Measurements from ENCODE around the gene PADI1.

DNA sequence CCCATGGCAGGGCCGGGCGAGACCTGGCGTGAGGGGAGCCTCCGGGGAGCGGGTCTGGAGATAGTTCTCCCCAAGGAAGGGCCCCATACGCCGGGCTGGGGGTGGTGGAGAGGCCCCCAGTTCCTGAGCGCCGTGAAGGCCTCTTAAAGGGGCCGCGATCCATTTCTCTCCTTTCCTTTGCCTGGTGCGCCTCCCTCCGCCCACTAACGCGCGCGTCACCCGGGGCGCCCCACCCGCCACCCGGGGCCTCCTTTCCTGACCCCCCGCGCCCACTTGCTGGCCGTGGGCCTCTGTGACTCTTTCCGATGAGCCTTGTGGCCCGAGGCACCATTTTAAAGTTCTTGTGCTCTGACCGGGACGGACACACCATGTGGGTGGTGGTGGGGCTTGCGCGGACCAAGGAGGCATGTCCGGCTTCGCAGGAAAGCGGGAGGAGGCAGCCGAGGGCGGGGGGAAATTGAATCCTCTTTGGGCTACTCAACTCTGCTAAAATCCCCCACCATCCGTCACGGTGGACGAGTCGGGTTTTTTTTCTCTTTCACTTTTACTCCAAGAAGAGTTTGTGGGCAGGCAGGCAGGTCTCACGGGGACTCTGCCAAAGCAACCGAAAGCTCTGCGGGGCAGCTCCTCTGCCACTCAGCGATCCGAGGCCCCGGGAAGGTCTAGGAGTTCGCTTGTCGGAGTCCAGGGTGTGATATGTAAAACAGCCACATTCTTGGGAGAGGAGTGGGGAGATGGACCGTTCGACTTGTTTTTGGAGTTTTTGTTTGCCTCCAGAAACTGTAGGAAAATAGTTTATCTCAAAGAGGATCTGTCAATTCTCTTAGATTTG, 501 bp downstream of the SZRD1 start:
- RRBS = 1% methylated on average over 14 of the region's 49 CpGs

DNA sequence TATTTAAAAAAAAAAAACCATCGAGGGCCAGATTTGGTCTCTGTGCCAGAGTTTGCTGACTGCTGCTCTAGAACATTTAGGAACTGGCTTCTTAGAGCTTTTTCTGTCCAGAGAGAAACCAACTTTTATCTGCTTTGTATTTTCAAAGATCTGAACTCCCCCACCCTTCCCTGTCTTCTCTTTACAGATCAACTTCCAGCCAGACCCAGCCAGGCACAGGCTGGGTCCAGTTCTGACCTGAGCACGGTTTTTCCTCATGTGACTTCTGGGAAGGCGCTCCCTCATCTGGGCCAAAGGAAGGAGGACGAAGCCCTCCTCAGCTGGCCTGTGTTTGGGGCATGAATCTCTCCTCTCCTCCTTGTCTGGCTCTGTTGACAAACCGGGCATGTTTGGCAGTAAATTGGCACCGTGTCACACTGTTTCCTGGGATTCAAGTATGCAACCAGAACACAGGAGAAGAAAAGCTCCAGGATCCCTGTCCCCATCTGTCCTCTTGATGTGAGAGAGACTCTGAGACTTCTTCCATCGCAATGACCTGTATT, 18.2 kb downstream of the NECAP2 start:
- RRBS = no CpG with 5 or more reads among the region's 7 CpGs

GRCh38 chr1:16637973-16638800, 197.7 kb downstream of the NECAP2 start:
- RRBS = no CpG with 5 or more reads among the region's 6 CpGs

DNA sequence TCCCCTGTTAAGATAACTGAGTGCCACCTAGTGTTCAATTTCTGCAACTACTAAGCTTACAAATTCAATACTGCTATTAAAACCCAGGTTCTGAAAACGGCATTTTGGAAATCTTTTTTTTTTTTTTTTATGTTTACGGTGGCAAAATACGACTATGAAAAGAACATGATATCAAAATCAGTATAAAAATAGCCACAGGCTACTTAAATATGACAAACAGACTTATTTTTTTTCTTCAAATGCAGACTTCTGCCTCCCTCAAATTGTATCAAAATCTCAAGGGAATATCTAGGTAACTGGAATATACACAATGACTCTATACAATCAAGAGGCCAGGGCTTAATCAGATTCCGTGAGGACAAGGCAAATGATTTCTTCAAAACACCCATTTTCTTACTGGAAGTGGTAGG, 236.8 kb upstream of the CROCC start:
- RRBS = no CpG with 5 or more reads among the region's 4 CpGs

- RRBS = under 1% methylated on average over 10 of the region's 48 CpGs
Measured at GRCh38 chr1:16914374-16915412, 7.0 kb upstream of the CROCC start.

GRCh38 chr1:16955106-16955549, 25.3 kb downstream of the MFAP2 start:
- RRBS = no CpG with 5 or more reads among the region's 25 CpGs

GRCh38 chr1:16968962-16969460, 11.4 kb downstream of the MFAP2 start:
- RRBS = no CpG with 5 or more reads among the region's 12 CpGs

DNA sequence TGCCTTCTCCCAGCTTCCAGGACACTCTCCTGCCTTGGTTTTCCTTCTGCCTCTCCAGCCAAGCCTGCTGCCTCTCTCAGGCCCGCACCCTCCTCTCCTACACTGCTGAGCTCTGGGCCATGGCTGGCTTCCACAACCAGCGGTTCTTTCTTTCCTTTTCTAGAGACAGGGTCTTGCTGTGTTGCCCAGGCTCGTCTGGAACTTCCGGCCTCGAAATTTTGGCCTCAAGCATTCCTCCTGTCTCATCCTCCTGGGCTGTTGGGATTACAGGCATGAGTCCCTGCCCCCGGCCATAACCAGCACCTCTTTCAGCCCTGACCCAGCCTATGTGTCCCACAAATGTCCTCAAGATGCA, 548 bp upstream of the MFAP2 start:
- RRBS = no CpG with 5 or more reads among the region's 6 CpGs

DNA sequence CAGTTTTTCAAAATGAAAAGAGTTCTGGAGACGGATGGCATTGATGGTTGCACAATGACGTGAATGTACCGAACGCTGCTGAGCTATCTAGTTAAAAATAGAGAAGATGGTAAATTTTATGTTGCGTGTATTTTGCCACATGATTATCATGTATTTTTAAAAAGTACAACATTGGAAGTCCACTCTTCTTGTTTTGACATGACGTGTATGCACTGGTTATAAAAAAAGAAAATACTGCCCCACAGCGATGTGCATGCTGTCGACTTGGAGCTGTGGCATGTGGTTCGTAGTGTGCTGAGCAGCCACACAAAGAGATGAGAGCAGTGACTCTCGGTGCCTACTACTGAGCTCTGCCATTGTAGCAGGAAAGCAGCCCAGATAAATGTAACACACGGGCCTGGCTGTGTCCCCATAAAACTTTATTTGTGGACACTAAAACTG, 22.6 kb upstream of the PADI2 start:
- RRBS = no CpG with 5 or more reads among the region's 11 CpGs

DNA sequence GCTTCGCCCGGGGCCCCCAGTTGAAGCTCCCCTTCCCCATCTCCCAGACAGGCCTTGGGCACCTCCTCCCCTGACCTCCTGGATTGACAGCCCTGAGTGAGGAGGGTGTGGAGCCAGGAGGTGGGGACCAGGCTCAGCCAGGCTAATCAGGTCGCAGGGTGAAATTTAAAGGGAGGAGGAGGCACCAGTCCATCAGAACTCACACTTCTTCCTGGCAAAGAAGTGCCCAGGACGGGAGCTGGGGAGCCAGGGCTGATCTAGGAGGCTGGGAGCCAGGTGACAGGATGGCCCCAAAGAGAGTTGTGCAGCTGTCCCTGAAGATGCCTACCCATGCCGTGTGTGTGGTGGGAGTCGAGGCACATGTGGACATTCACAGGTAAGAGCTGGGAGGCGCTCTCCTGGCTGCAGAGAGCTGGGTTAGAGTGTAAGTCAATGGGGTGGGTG, at the start of gene PADI1:
Gene PADI1 (plus strand): TSS at position 195 of the 444 bp plus-strand sequence.
- RRBS = no CpG with 5 or more reads among the region's 7 CpGs

GRCh38 chr1:17404204-17404786, 32.3 kb downstream of the PADI6 start:
- RRBS = no CpG with 5 or more reads among the region's 14 CpGs

DNA sequence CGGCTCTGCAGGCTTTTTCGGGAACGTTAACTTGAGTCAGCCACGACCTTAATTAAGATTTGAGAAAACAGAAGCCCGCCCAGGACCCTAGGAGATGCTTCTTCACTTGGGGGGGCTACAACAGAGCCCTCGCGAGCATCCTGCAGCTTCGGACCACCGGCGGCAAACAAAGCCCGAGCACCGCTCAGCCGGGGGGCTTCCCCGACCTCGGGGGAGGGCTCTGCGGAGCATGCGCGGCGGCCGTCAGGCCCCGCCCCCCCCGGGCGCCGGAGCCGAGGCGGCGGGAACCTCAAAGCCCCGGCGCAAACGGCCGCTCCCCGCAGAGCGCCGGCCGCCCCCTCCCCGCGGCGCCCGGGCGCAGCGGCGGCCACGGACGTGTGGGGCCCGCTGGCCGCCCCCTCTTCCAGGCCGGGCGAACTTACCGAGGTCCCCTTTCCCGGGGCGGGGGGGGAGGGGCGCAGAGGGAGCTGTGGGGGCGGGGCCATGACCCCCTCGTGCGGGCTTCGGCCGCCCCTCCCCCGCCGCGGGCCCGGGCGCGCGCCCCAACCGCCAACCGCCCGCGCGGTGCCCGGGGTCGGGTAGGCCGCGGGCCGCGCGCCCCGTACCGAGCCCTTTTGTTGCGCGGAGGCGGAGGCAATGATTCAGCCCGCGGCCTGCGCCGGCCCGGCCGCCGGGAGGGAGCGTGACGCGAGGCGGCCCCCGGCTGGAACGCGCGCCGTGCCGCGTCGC, 1.9 kb downstream of the RCC2 start:
- RRBS = 1% methylated on average over 62 of the region's 100 CpGs

- RRBS = no CpG with 5 or more reads among the region's 21 CpGs
Measured at GRCh38 chr1:17537847-17539120, 1.2 kb upstream of the ARHGEF10L start.

- RRBS = no CpG with 5 or more reads among the region's 17 CpGs
Measured at GRCh38 chr1:17550626-17551720, 11.5 kb downstream of the ARHGEF10L start.

- RRBS = no CpG with 5 or more reads among the region's 9 CpGs
Measured at GRCh38 chr1:17581209-17581914, 41.9 kb downstream of the ARHGEF10L start.

DNA sequence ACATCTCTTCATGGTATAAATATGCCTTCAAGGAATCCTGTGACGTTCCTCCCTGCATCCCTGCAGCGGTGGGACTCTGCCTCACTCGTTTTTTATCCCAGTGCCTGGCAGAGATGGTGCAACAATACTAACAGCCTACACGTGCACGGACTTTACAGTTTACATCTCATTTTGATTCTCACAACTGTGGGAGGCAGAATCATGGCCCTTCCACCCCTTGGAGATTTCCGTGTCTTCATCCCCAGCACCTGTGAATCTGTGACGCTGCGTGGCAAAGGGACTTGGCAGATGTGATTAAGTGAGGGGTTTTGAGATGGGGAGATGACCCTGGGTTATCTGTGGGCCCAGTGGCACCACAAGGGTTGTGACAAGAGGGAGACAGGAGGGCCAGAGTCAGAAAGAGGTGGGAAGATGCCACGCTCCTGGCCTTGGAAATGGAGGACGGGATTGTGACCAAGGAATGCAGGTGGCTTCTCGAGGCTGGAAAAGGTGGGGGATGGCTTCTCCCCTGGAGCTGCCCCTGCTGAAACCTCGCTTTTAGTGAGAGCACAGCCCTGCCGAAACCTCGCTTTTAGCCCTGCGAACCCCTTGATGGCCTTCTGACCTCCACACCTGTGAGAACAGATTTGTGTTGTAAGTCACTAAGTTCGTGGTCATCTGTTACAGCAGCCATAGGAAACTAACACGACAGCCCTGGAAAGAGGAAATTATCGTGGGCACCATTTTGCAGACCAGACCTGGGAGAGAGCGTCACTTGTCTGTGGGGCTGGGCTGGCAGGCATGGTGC, 53.8 kb downstream of the ARHGEF10L start:
- RRBS = no CpG with 5 or more reads among the region's 19 CpGs

DNA sequence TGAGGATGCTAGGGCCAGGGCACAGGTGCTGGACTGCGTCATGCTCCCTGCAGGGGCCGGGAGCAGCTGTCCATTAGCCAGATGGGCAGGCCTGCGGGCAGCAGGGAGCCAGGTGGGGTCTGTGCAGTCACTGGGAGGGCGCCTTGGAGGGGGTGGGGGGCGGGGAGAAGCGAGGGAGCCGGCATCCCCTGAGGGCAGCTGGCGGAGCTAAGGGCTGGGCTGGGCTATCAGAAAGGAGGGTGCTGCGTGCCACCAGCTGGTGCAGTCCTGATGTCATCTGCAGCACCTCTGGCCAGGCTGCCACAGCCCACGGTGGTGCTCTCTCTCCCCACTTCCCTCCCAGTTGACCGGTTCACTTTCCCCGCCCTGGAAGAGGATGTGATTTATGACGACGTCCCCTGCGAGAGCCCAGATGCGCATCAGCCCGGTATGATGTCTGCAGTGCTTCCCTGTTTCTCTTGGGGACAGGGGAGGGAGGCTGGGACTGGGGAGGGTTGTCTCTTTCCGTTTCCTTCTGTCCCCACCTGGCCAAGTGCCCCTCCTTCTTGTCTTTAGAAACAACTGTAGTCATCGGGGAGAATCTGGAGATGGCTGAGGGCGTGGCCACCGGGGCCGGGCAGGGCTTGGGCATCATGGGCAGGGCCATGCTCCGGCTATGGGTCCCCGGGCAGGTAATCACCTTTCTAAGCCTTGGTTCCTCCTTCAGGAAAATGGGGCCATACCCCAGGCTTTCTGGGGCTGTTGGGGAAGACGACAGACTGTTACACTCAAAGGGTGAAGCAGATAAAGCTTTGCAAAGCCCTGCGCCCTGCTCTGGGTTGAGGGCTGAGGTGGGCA, 63.9 kb downstream of the ARHGEF10L start:
- RRBS = 36% methylated on average over 9 of the region's 26 CpGs

- RRBS = 94% methylated on average over 4 of the region's 22 CpGs
Measured at GRCh38 chr1:17634169-17635137, 95.0 kb downstream of the ARHGEF10L start.

DNA sequence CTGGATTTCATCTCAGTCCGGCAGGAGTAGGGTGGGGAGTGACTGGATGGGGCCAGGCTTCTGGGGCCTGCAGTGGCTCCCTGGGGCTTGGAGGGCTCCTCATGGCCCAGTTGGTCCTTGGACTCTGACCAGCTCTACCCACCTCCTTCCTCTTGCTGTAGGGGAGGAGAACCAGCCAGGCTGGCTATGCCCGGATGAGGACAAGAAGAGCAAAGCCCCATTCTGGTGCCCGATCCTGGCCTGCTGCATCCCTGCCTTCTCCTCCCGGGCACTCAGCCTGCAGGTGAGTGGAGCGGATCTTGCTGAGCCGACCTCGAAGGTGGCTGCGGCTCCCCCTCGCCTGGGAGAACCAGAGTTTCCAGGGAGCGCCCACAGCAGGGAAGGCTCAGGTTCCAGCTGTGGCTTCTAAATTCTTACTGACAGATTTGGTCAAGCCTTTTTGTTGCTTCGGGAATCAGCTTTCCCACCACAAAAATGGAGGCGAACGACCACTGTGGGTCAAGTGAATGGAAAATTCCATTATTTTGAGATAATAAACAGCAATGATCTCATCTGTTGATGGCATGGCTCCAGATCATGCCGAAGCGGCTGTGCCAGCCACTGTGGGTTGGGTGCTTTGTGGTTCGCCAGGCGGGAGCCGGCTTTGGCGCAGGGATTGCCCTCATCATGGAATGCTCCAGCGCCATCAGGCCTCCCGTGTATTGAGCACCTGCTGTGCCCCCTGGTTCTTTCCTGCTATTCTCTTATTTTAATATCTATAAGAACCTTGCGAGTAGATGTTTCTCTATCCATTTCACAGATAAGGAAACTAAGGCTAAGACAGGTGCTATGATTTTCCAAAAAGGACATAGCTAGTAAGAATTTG, 106.5 kb upstream of the ACTL8 start:
- RRBS = 89% methylated on average over 2 of the region's 22 CpGs

DNA sequence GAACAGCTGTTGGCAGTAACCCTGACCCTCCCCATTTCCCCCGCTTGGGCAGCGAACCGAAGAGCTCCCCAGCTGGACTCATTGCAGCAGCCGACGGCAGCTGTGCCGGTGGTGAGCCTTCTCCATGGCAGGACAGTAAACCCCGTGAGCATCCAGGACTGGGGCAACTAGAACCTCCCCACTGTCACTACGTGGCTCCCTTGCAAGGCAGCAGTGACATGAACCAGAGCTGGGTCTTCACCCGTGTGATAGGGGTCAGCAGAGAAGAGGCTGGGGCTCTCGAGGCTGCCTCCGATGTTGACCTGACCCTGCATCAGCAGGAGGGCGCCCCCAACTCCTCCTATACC, 661 bp downstream of the KLHDC7A start:
- RRBS = no CpG with 5 or more reads among the region's 12 CpGs